Mesangial cell (primary cell): ENCODE measurements around a stretch of chr3.

- RAMPAGE, long total RNA, result no peak
Observed at GRCh38 chr3:197004228-197004541, 25.4 kb downstream of the MELTF start.

DNA sequence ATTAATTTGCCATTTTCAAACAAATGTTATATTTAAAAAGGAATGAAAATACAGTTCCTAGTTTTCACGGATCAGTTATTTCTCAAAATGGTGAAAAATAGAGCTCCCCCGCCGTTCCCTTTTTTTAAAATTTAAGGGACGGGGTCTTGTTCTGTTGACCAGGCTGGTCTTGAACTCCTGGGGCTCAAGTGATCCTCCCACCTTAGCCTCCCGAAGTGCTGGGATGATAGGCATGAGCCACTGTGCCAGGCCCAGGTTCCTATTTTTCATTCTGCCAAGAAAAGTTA lies 30.5 kb upstream of the MELTF start:
- RAMPAGE, long total RNA, result no peak

GRCh38 chr3:197216191-197216611 lies 82.2 kb downstream of the DLG1 start:
- RAMPAGE, long total RNA, result no peak

- RAMPAGE, long total RNA, result no peak
Observed at GRCh38 chr3:197280217-197280764, 18.1 kb downstream of the DLG1 start.

DNA sequence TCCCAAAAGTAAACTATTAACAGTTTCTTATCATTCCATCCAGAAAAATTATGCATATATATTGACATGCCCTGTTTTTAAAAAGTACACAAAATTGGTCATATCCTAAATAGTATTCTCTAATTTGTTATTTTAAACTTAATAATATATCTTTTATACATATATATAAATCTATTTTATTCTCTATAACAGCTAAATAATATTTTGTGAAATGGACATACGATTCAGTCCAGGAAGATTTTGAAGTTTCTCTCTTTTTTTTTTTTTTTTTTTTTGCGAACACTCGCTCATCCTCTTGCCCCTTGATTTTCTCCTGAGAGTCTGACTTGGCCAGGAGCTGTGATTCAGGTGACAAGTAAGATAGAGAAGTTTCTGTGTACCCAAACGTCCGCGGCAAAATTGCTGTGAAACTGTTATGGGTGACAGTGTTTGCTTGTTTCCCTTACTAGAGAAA lies 103.4 kb upstream of the DLG1 start:
- RAMPAGE, long total RNA, result no peak

- RAMPAGE, long total RNA, result no peak
Observed at GRCh38 chr3:197444076-197444417, 111.7 kb downstream of the BDH1 start.

- RAMPAGE, long total RNA, result no peak
Observed at GRCh38 chr3:197498989-197500033, 56.5 kb downstream of the BDH1 start.

- RAMPAGE, long total RNA, result no peak
Observed at GRCh38 chr3:197547025-197547863, 8.5 kb downstream of the BDH1 start.

GRCh38 chr3:197603483-197603977 lies 47.8 kb upstream of the BDH1 start:
- RAMPAGE, long total RNA, result no peak

DNA sequence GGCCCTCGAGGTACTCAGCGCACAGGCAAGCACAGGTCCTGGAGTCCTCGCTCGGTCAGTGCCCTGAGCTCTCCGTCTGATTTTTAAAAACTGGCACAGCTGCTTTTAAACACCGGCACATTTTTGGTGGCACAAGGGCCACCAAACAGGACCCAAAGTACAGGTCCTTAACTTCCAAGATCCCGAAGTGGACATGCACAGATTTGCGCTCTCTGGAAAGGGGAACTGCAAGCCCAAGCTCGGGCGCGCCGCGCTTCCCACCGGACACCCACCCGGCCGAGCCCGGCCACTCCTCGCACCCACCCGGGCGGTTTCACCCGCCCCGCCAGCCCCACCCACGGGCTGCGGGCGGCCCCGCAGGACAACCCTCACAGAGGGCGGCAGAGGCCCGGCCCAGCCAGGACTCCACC lies 71.2 kb upstream of the BDH1 start:
- RAMPAGE, long total RNA, result no peak

DNA sequence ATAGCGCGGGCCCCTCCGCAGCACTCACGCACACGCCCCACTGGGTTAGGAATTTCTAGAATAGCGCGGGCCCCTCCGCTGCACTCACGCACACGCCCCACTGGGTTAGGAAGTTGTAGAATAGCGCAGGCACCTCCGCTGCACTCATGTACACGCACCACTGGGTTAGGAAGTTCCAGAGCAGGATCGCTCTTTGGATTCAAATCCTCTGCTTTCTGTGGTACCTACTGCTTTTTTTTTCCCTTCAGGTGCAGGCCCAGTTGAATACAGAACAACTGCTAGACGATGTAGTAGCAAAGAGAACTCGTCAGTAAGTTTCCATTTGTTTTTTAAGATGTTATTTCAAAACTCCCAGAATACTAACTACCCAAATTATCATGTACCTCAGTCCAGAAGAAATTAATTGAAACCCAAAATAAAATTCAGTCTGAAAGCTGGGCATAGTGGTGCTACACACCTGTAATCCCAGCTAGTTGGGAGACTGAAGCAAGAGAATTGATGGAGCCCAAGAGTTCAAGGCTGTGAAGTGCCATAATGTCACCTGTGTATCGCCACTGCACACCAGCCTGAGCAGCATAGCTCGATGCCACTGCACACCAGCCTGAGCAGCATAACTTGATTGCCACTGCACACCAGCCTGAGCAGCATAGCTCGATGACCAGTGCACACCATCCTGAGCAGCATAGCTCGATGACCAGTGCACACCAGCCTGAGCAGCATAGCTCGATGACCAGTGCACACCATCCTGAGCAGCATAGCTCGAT lies 17.0 kb upstream of the LRCH3 start:
- RAMPAGE, long total RNA, result no peak

DNA sequence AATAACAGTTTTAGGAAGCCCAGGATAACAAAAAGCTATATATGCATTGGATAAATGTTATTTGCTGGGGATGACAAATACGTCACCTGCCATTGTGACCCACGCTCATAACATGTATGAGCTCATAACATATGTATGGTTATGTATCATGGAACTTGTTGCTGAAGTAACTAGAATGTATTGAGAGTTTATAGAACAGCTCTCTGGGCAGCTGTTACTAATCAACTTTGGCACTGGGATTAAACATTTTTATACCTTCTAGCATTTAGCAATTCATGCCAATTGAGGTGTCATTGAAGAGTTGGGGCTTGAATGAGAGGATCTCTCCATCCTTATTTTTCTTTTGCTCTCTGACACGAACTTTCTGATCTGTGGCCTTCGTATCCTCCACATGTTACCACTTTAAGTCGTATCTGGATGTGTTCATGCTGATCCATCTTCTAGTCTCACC lies 1.6 kb upstream of the LRCH3 start:
- RAMPAGE, long total RNA, result no peak

DNA sequence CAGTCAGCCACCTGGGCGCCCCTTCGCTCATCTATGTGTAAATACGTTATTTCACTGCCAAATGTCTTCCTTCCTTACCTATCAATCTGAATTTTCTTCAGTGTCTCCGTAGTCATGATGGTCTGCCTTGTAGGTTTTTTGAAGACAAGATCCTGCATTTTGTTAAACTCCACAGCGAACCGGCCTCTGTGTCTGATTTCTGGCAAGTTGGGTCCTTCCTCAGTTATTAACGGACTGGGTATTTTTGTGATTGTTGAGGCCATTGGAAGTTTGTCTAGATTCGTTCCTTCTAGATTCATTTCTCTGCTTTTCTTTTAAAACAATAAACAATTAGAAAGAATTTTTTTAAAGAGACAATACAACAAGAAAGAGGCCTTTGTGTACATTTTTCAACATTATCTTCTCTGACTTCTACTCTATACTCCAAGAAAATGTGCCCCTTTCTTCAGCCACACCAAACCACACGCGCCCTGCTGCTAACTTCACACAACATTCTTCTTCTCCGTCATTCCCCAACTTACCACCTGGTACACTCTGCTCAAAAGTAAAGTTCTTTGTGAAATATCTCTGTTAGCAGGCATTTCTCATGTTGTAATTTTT lies 11.4 kb upstream of the RPL35A start:
- RAMPAGE, long total RNA, result no peak

- RAMPAGE, long total RNA, result no peak
Observed at GRCh38 chr3:198038863-198039432, 78.9 kb downstream of the LMLN start.